Pulmonary lymph node (tissue), 1 donor: ENCODE measurements around a stretch of chr1.

GRCh38 chr1:8427328-8428148 lies 109.6 kb downstream of the SLC45A1 start:
- PRO-cap: no peak

DNA sequence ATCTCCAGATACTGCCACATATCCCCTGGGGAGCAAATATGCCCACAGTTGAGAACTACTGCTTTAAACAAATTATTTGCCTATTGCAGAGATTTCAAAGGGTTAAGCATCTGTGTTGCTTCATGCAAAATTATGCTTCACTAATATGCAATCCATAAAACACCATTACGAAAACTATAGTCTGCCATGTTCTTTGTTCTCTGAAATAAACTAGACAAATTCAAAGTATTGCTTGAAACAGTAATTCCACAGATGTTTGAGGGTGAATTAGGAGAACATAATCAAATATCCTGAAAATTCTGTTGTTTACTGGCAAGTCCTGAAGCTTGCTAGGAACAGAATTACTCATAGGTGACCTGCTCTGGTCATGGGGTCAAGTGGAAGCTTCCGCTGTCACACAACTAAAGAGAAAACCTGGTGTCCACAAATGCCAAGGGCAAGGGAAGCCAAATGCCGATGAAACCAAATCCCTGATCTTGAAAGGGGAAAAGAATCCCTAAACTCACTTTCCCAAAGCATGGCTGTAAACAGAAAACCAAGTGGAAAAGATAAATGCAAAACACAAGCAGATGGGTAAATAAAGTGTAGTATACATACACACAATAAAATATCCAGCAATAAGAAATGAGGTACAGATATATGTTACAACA lies 149.3 kb downstream of the RERE start:
- PRO-cap: unidirectional peak, plus-strand start at position 426 of the sequence

DNA sequence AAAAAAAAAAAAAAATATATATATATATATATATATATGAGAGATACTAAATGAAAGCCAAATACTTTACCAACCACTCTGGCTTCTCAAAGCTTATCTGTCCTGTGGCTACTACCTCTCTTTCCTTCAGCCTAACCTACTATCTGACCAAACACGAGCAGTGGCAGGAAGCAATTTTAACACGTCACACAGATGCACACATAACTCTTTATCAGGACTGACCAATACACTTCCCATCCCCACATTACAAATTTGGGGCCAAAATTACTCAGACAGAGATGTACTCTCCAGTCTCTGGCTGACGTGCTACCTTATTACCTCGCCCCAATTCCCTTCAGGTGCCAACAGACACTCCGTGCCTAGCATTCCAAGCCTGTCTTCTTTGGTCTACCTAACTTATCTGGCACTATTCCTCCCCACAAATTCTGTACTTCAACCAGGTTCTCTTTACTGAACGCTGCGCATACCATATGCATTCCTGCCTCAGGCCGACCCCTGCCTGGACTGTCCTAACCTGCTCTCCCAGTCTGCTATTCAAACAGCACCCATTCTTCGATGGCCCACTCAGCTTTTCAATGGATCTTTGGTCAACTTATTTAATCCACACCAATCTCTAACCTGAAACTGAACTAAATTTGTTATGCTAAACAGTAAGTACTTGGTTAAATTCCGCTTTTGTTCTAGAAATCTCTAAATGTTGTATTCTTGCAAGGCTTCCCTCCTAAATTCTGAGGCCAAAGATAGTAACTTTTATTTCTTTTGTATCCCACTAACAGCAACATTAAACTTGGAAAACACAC lies 28.0 kb downstream of the RERE start:
- PRO-cap: no peak

- PRO-cap: bidirectional peak, plus-strand start at chr1:8817876, minus-strand start at chr1:8817640; bidirectional peak, plus-strand start at chr1:8817994, minus-strand start at chr1:8817993
Measured at GRCh38 chr1:8817825-8818378, 462 bp upstream of the RERE start.

DNA sequence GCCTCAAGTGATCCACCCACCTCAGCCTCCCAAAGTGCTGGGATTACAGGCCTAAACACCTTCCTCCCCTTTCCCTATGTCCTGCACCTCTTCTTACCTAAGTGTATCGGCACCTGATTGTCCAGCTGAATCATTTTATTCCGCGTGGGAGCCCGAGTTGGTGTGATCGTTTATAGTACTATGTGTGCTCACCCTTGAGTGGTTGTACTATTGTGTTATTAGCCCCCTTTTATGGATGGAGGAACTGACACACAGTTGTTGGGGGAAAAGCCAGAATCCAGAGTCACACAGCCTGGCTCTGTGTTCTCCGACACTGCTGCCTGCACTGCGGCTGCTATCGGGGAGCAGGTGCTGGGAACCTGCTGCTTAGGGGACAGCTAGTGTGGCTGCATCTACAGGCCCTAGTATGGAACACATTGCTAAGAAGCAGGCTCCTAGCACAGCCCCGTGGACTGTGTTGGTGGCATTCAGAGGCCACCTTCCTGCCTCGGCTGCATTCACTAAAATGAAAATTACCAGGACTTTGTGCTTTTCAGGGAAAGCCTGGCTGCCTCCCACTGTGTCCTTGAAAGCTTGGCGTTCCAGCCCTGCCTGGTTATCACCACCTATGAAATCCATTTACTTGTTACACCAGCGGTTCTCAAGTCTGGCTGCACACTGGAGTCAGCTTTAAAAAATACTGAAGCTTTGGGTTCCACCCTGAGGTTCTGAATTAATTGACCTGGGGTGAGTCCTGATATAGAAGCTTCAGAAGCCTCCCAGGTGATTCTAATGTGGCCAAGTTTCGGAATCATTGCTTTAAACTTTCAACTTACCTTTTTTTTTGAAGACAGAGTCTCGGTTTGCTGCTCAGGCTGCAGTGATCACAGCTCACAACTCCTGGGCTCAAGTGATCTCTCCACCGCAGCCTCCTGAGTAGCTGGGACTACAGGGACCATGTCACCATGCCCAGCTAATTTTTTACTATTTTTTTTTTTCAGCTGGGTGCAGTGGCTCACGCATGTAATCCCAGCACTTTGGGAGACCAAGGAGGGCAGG lies 21.4 kb downstream of the ENO1 start:
- PRO-cap: no peak

GRCh38 chr1:8871587-8872599 lies 6.6 kb downstream of the ENO1 start:
- PRO-cap: no peak

DNA sequence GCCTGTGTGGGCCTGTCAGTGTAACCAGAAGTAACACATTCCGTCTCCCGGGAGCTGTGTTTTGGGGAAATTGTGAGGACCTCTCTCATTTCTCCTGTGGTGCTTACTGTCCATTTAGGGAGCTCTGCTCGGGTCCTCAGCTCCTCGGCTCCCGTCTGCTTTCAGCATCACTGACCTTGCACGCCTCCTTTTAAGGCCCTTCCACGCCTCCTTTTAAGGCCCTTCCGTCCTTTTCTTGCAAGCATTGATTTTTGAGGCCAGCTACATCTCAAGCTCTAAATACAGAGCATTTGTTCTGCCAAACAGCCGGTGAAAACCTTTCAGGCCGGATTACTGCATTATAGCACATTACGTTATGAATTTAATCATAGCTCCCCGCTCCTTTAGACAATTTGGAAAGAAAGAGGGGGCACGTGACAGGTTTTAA lies 9.8 kb downstream of the CA6 start:
- PRO-cap: no peak

DNA sequence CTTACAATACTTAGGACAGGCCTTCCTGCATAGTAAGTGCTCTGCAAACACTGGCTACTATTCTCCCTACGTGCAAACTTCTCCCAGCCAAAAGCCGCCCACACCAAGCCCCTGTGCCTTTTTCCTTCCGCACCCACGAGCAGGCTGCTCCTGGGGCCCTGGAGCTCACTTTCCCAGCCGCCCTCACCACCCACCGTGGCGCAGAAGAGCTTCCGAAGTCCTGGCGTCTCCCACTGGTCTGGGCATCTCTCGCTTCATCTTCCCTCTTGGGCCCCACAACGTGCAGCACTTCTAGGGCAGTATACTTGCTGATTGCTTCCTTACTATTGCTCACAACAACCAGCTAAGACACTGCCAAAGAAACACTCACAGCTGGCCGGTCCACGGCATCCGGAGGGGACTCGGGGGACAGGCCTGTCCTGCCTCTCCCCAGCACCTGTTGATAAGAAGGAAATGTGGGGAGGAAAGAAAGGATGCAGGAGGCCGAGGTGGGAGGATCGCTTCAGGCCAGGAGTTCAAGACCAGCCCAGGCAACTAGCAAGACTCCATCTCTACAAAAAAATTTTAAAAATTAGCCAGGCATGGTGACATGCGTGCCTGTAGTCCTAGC lies 22.6 kb upstream of the GPR157 start:
- PRO-cap: no peak

GRCh38 chr1:9181153-9181818 lies 52.4 kb upstream of the GPR157 start:
- PRO-cap: unidirectional peak, plus-strand start at chr1:9181475

DNA sequence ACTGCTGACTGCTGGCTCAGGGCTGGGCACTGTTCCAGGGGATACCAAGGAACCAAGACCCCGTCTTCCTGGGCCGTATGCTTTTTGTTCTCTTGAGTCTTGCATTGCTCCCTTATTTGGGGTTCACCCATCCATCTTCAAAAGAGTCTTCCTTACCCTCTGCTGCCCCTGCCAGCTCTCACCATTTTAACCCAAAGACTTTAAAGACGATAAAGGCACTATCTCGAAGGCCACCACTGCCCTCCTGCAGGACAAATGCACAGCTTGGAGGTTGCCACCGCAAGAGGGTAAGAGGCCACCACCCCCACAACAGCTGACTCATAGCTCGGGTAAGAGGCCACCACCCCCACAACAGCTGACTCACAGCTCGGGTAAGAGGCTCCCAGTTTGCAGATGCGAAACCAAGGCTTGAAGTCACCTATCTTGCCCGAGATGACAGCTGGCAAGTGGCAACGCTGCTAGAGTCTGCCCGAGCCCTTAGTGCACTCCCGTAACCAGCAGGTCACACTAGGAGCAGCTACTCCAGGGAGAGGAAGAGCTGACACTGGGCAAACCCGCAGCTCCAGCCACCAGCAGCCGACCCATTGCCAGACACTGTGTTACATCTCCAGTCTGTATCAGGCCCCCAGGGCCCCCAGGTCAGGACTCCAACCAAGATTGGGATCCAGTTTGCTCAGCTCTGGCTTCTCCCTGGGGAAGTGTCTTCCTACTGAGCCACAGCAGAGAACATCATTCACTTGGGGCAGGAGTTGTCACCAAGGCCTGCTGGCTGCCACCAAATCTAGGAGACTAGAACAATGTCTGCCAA lies 17.1 kb upstream of the SPSB1 start:
- PRO-cap: bidirectional peak, plus-strand start at position 392 of the sequence, minus-strand start at position 253 of the sequence

DNA sequence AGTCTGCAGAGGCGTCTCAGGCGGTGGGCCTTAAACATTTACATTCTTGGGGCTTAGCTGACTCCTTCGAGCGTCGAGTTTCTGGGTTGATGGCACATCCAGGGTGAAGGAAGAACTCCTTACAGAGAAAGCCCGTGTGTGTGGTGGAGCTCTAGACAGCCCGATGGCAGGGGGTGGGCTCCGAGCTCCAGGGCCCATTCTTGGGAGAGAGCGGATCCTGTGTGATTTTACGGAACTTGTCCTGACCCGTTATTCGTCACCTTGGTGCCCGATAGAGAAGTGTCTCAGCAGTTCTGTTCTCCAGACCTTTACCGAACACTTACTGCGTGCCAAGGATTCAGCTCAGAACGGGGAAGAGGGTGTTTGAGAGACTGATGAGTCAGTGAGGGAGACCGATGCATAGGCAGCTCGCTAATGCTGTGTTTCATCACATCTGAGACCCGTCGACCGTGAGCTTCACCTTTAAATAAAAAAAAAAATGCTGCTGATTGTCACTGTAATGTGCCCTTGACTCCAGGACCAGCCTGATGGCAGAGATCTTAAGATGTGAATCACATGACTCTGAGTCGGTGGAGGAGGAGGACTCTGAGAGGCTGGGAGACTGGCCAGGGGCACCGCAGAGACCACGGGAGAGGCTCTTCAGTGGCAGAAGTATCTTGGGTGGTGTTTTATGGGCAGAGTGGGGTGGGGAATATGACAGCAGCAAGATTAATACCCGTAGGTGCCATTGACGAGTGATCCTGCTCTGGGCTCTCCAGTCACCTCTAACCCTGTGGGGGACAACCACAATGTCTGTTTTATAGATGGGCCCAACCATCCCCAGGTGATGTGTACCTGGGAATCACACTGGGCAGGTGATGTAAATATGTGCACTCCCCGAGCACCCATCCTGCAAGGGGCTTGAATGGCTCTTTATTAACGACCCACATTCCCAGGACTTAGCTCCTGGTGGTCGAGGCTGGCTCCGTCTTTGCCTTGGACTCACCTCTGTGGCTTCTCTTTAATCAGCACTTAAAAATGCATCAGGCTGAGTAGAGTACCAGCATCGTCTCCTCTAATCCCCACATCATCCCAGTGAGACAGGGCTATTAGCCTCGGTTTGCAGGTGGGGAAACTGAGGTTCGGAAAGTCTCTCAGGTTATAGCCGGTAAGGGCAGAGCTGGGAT lies 28.9 kb downstream of the SPSB1 start:
- PRO-cap: no peak

- PRO-cap: no peak
Measured at GRCh38 chr1:9371190-9372375, 78.9 kb downstream of the SPSB1 start.

- PRO-cap: no peak
Measured at GRCh38 chr1:9449240-9449925, 89.9 kb upstream of the SLC25A33 start.

GRCh38 chr1:9537640-9538720 lies 1.3 kb upstream of the SLC25A33 start:
- PRO-cap: no peak

- PRO-cap: no peak
Measured at GRCh38 chr1:9557666-9558499, 18.6 kb downstream of the SLC25A33 start.

- PRO-cap: no peak
Measured at GRCh38 chr1:9558594-9559155, 19.4 kb downstream of the SLC25A33 start.

DNA sequence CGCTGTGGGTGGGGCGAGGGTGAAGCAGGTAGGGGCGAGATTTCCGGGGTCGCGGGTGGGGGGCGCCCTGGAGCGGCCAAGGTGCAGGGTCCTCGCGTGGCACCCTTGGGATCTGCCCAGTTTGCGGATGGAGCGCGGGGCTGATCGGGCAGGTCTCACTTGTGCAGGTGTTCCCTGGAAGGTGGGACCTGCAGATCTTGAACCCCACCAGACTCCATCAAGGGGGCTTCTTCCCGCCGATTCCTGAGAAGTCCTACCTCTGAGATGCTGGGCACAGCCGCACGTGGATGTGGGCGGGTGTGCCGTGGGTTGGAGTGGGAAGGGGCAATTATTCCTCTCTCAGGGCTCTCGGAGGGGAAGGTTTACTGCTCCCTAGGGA lies 1.3 kb downstream of the PIK3CD start:
- PRO-cap: no peak

DNA sequence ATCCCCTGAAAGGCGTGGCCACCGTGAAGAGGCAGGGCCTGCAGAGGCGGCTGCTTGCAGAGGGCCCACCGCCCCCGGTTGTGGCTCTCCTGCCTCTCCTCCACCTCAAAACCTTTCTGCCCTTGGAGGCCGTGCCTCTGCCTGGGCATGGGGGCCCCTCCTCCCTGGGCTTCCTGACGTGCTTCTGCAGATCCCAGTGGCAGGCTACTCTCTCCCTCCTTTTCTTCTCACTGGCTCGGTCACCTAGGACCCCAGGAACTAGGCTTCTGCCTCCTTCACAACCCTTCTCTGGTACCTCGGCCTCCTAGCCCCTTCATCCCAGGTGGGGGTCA lies 16.2 kb downstream of the CLSTN1 start:
- PRO-cap: no peak

GRCh38 chr1:9872623-9873302 lies 37.3 kb downstream of the CTNNBIP1 start:
- PRO-cap: no peak

GRCh38 chr1:9901213-9902246 lies 8.5 kb downstream of the CTNNBIP1 start:
- PRO-cap: no peak